ENCODE data around the gene BRDT.

- PRO-cap: no peak
- RAMPAGE, long total RNA, 2 experiments: no peak in any of the 2 experiments
These were observed 19.8 kb downstream of the GBP1 start for GRCh38 chr1:89045224-89045665.

GRCh38 chr1:89200667-89200980 lies 1.9 kb upstream of the GBP4 start:
- PRO-cap: no peak
- RAMPAGE, long total RNA, 2 experiments: no peak in any of the 2 experiments

DNA sequence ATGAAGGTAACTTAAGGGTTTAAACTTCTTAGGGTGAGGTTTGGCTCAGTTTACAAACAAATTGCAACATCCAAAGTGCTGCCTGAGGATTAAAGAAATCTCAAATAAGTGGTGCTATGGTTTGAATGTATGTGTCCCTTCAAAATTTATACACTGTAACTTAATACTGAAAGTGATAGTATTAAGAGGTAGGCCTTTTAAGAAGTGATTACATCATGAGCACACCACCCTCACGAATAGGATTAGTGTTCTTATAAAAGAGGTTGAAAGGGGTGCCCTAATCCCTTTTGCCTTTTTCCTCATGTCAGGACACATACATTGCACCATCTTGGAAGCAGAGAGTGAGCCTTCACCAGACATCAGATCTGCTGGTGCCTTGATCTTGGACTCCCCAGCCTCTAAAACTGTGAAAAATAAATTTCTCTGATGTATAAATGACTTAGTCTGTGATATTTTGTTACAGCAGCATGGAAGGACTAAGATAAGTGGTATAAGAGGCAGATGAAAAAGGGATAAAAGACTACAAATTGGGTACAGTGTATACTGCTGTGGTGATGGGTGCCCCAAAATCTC lies 6.6 kb upstream of the GBP5 start:
- PRO-cap: no peak
- RAMPAGE, long total RNA, 2 experiments: no peak in any of the 2 experiments

DNA sequence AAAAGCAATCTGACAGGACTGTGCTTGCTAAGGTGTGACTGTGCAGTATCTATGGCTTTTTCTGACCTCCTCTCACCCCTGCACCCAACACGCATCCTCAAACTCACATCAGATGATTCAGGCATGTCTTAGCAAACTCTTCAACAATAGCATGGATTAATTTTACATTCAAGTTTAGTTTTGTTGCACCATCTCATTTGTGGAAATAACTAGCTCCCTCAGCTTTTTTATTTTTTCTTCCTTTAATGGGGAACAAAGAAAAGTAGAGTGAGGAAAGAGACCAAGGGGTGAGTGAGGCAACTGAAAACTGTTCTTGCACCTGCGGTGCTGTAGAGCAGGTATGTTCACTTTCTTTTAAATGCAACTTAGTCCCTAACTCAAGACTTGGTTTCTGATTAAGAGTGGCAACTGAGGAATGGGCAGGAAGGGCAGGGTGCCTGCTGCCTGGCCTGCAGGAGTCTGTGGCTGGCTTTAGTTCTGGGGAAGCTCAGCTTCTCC lies 71.3 kb upstream of the LRRC8B start:
- PRO-cap: no peak
- RAMPAGE, long total RNA, 2 experiments: no peak in any of the 2 experiments

DNA sequence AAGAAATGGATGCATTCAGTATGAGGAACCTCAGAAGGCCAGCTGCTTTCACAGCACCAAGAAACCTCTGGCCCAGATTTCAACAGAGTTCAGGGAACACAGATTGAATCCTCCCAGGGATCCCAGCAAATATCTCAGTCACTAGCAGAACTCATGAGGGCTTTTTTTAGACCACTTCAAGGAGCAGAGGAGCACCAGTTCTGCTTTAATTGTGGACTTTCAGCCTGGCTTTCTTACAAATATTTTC lies 6.5 kb upstream of the LRRC8B start:
- PRO-cap: no peak
- RAMPAGE, long total RNA, 2 experiments: no peak in any of the 2 experiments

DNA sequence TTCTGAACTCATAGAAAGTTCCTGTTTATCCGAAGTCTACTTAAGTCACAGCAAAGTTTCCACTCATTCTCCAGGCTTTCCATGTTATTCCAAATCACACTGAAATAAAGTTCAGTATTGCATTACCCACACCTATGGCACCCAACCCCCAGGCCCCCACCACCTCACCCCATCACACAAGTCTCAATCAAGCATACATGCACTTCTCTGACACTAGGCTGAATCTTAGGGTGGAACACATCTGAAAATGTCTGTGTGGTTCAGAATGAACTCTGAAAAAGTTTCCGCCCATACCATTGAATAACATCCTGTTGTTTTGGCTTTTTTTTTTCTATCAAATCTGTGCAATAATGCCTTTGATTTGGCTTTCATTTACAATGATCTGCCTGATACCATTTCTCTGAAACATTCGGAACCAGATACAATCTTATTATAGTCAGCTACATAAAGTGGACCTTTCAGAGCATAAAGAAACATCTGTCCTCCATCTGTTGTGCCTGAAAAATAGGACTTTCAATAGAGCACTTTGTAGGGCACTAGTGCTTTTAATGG lies 25.7 kb upstream of the LRRC8C start:
- PRO-cap: no peak
- RAMPAGE, long total RNA, 2 experiments: no peak in any of the 2 experiments

DNA sequence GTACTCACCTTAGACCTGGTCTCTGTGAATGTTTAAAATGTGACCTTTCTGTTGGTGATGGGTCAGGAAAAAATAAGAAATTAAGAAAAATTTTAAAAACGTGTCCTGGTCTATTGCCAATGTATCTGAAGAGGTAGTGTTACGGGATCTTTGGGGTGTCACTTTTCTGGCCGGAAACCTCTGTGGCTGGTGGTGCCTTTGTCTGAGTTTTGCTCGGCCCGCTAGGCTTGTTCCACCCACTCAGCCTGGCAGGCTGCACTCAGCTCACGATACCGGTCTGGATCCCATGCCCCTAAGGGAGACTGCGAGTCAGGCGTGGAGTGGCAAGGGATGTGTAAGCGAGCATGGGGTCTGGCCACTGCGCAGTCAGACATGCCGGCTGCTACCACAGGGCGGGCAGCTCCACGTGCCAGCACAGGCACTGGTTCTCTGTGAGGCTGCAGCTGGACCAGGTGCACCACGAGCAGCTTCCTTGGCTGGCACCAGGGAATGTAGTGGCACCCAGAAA lies 24.0 kb upstream of the LRRC8C start:
- PRO-cap: no peak
- RAMPAGE, long total RNA, 2 experiments: no peak in any of the 2 experiments

- PRO-cap: unidirectional peak, minus-strand start at chr1:89633983
- RAMPAGE, long total RNA, 2 experiments: no peak in any of the 2 experiments
These were observed 968 bp downstream of the LRRC8C start for GRCh38 chr1:89633870-89634305.

DNA sequence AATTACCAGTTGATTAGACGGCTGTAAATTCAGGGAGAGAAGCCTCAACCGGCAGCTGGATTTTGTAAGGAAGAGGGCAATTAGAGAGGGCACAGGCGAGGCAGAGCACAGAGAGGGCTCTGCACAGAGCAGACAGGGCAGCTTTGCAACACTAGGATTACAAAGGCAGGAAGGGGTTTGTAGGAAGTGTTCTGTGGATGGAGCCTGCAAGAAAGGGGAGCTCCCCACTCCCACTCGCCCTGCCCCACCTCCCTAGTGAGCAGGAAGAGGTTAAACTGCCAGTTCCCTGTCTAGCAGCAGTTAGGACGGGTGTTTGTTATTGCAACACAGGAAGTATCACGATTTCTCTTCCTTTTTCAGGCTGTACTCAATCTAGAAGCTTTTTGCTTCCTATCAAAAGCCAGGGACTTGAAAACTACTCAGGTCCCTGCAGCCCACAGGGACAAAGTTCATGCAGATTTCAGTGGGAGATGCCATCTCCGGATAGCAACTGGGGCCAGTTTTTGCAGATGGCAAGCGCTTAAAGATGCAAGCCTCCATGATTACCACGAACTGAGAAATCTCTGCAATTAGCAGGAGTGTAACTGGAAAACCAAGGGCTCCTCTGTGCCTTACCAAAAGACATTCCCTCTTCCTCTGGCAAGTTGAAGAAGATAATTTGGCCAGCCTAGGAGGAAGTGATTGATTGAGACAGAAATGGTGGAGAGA lies 63.2 kb upstream of the LRRC8D start:
- PRO-cap: no peak
- RAMPAGE, long total RNA, 2 experiments: no peak in any of the 2 experiments

DNA sequence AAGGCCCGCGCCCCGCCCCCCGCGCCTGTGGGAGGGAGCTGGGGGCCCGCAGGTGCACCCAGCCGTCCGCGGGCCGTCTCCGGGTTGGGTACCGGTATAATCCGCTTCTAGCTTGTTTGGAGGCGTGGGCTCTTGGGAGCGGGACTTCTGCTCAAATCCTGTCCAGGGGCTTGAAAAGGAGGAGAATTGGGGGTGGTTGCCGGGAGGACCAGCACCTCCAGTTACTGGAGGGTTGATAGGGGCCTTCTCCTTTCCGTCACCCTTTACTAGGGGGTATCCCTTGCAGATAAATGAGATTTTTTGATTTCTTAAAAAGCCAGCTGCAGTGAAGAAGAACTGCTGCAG lies 965 bp downstream of the LRRC8D start:
- PRO-cap: bidirectional peak, plus-strand start at position 115 of the sequence, minus-strand start at position 81 of the sequence
- RAMPAGE, long total RNA, 2 experiments: no peak in any of the 2 experiments

DNA sequence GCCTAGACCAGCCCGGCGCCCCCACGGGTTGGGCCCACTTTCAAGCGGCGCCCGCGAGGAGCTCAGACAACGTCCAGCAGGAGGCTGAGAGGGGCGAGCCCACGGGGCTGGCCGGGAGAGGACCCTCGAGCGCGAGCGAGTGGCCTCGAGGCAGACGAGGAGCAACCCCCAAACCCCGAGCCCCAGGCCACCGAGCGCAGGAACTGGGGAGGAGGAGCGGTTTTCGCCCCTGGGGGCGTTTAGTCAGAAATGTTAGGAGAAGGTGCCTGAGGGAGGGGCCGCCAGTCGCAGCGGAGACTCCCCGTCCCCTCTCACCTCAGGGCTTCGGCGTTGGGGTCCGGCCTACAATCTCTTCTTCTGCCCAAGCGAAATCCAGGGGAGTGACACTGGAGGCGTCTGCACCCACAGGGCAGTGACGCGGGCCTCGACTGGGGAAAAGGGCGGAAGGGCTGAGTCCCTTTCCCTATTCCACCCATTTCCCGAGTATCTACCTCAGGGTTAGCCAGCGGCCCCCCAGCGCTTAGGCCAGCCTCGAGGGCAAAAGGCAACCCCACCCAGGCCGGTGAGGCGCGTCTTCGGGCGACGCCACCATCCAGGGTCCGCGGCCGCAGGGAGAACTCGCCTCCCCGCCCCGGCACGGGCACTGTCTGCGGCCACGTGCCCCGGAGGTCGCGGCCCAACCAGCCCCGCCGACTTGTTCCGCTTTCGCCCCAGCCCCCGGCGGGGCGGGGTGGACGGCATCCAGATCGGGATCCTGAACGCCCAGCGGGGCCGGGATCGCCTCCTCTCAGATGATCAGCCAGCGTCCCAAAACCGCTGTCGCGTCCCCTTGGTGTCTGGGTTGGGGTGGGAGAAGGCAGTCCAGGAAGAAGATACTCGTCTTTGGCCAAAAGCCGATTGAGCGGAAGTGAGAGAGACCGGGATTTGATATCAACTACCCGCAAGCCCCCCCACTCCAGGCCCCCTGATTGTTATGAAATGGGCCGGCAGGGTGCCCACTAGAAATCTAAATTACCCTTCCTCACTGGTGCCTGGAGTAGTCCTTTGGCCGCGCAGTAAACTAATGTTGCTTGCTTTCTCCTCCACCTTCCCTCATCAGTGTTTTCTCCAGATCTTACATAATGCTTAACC lies 118.8 kb upstream of the BARHL2 start:
- PRO-cap: no peak
- RAMPAGE, long total RNA, 2 experiments: no peak in any of the 2 experiments

DNA sequence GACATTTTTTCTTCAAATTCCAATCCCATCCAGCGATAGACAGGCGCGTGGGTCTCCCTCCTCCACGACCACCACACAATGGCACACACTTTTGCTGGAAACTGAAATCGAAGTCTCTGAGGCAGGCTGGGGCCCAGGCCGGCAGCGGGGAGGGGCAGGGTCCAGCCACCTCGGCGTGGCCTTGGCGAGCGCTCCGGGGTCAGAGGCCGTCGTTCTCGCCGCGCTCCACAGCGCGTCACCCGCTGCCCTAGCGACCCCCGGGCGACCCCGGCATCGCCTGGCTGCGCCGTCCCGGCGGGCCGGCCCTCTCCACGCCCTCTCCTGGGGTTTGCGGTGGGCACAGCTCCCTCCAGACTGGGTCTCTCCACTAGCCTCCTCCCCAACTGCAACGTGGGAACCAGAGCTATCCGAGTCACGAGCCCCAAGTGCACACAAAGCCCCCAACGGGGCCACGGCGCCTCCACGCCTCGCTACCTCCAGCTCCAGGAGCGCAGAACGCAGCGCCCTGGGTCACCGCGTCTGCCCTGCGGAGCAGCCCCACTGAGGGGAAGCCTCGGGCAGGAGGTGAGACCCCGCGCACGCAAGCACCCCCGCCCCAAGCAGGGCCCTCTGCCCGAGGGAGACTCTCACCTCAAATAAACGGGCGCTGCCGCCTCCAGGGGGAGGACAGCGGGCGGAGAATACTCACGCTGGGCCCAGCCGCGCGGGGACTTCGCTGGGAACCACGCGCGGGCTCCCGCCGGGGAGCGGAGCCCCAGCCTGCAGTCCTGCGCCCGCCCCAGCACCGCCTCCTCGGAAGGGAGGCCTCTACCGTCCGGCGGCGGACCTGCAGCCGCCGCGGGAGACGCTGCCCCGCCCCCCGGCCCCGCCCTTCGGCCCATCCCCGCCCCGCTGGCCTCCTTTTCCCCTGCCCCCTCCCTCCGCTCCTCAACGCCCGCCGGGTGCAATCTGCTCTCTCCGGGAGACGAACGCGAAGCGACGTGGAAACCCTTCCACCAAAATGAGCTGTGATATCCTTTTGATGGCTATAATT lies 134.1 kb upstream of the BARHL2 start:
- PRO-cap: bidirectional peak, plus-strand start at position 960 of the sequence, minus-strand start at position 794 of the sequence
- RAMPAGE, long total RNA, 2 experiments: start-site peak on the minus strand in 1 of 2 experiments, centred at position 785 of the sequence, 17 reads per replicate

DNA sequence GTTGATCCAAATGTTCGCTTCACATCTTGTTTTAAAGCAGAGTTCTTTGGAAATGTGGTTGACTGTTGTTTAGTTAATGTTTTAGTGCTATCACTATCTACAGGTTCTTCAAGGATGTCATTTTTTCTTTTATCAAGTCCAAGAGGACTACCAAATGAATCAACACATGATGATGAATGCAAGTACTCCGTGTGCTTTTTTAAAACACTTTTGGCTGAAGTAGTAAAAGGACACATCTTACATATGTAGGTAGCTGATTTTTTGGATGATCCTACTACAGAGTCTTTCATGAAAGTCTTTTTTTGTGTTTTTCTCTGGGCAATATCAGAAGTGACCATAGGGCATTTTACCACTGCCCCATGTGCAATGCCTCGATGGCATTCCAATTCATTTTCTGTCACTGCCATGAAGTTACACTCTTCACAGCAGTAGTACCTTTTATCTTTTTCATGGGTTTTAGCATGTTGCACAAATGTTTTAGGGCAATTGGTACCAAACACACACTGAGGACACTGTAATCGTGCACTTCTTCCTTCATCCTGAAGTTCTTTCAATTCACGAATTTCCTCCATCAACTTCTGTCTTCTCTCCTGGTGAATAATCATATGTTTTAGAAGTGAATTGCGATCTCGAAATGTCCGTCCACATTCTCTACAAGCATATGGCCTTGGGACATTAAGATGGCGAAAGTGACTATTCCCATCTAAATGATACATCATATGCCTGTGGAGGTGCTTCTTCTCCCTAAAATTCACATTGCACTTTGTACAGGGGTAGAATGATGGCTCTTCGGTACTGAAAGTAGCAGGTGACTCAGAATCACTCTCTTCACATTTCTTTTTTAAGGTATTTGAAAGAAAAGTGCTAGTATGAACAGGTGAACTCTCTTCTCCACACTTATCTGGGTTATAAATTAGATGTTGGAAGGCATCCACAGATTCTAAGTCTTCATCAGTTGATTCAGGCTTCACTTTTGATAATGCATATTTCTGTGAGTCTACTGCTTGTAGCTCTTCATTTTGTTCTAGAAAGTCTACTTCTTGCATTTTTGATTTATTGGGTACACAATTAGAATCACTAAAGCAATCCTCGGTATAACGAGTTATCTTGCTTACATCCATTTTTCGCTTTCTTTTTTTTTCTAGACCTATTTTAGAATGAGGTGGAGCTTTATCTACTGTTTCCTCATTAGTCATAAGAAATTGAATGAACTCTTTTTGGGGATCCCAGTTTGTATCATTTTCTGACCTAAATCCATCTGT lies 82.1 kb downstream of the ZNF644 start:
- PRO-cap: no peak
- RAMPAGE, long total RNA, 2 experiments: no peak in any of the 2 experiments

DNA sequence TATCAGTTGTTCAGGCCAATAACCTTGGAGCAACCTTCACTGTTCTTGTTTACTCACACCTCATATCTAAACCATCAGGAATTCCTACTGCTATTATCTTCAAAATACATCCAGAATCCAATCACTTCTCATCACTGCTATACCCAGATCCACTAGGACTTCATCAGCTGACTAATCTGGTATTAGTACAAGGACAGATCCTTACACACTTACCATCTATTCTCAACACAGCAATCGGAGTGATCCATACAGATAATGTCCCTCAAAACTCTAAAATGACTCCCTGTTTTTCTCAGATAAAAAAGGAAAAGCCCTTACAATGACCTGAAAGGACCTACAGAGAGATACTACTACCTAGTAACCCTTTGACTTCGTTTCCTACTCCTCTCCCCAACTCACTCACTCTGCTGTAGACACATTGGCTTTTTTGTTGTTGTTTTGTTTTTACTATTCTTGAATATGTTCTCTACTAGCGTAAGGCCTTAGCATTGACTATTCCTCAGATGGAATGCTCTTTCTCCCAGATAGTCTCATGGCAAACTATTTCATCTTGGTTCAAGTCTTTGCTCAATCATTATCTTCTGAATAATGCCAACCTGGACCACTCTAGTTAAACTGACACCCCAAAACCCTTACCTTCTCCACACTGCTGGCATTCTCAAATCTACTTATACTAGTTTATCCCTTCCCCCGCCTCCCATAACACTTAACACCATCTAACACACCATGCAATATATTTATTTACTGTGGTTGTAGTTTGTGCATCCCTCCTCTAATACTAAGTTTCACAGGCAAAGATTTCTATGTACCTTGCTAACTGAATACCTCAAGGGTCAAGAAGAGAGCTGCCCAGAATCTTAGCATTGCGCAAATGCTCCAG lies 70.6 kb downstream of the ZNF644 start:
- PRO-cap: no peak
- RAMPAGE, long total RNA, 2 experiments: start-site peak on the minus strand in 1 of 2 experiments, centred at position 245 of the sequence, 14 reads per replicate

DNA sequence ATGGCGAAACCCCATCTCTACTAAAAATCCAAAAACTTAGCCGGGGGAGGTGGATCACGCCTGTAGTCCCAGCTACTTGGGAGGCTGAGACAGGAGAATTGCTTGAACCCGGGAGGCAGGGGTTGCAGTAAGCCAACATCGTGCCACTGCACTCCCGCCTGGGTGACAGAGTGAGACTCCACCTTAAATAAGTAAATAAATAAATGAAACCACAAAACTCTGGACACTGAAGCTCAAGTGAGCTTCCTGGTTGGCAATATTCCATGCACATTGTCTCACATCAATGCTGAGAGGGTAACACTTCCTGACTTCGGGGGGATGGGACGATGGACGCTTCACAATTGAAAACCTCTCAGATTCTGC lies 69.9 kb upstream of the ZNF644 start:
- PRO-cap: no peak
- RAMPAGE, long total RNA, 2 experiments: no peak in any of the 2 experiments

GRCh38 chr1:91569327-91570280 lies 69.0 kb downstream of the CDC7 start:
- PRO-cap: bidirectional peak, plus-strand start at chr1:91569629, minus-strand start at chr1:91569513
- RAMPAGE, long total RNA, 2 experiments: start-site peak on the minus strand in 1 of 2 experiments, at chr1:91569872-91569922 at its widest, 5 reads per replicate

GRCh38 chr1:91725855-91726662 lies 159.9 kb downstream of the TGFBR3 start:
- PRO-cap: bidirectional peak, plus-strand start at chr1:91726163, minus-strand start at chr1:91725943
- RAMPAGE, long total RNA, 2 experiments: no peak in any of the 2 experiments

GRCh38 chr1:91815792-91816015 lies 70.2 kb downstream of the TGFBR3 start:
- PRO-cap: no peak
- RAMPAGE, long total RNA, 2 experiments: no peak in any of the 2 experiments

- PRO-cap: no peak
- RAMPAGE, long total RNA, 2 experiments: no peak in any of the 2 experiments
These were observed 9.3 kb downstream of the TGFBR3 start for GRCh38 chr1:91876585-91877117.

- PRO-cap: no peak
- RAMPAGE, long total RNA, 2 experiments: no peak in any of the 2 experiments
These were observed at the start of gene BRDT for GRCh38 chr1:91948943-91949753. TSS of gene BRDT (plus strand) at chr1:91949401.

All from lower leg skin (tissue), 2 donors.